ENCODE measurements around the genes AMPD1 and ATP1A1.

GRCh38 chr1:113811181-113811442 lies 1.2 kb downstream of the RSBN1 start:
- PRO-cap, result no peak
- RAMPAGE, long total RNA, 3 experiments, result no peak in any of the 3 experiments

DNA sequence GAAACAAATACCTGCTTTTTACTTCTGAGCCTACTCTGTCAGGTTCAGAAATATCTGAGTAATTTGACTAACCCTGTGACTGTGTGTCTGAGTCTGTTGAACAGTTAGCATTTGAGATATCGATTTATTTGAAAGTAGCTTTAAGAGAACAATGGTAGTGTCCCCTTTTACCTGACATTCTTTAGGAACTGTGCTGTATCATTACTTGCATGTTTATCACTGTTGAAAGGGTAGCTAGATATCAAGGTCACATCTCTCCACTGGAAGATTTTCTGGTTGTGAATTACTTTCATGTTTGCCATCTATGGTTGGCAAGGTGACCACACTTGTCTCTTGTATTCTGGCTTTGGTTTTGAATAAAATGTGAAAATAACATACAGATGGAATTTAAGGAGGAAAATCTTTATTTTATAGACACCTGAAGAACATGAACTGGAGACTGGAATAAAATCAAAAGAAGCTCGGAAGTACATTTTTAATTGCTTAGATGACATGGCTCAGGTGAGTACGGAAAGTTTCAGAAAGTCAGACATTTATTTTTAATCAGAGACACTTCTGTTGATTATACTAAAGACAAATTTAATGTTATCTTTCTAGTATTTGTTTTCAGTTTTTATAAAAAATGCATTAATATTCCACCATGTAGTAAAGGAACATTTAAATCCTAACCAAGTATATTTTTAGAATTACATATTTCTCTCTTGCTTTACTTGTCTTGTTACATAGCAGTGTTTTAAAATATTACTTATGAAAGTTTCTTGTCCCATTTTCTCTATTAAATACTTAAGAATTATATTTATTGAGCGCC lies 23.9 kb upstream of the OLFML3 start:
- PRO-cap, result no peak
- RAMPAGE, long total RNA, 3 experiments, result no peak in any of the 3 experiments

DNA sequence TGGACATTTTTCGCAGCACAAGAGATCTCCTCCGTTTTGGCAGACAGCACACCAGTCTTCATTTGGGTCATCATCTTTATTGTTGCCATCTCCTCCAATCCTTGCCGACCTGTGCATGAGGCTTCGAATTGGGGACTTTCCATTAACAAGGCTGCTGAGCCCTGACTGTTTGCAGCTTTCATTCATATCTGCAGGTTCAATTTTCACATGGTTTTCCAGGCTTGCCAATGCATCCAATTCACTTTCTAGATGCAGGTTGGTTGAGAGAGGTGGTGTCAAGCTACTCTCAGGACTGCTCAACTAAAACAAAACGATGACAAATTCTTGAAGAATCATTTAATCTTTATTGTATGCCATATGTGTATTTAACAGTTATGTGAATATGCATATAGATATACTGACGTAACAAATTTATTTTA lies 105.5 kb downstream of the TRIM33 start:
- PRO-cap, result no peak
- RAMPAGE, long total RNA, 3 experiments, result no peak in any of the 3 experiments

- PRO-cap, result no peak
- RAMPAGE, long total RNA, 3 experiments, result no peak in any of the 3 experiments
Measured at GRCh38 chr1:114588225-114588767, 6.9 kb upstream of the BCAS2 start.

GRCh38 chr1:114671808-114672316 lies 2.0 kb upstream of the DENND2C start:
- PRO-cap, result no peak
- RAMPAGE, long total RNA, 3 experiments, result no peak in any of the 3 experiments

DNA sequence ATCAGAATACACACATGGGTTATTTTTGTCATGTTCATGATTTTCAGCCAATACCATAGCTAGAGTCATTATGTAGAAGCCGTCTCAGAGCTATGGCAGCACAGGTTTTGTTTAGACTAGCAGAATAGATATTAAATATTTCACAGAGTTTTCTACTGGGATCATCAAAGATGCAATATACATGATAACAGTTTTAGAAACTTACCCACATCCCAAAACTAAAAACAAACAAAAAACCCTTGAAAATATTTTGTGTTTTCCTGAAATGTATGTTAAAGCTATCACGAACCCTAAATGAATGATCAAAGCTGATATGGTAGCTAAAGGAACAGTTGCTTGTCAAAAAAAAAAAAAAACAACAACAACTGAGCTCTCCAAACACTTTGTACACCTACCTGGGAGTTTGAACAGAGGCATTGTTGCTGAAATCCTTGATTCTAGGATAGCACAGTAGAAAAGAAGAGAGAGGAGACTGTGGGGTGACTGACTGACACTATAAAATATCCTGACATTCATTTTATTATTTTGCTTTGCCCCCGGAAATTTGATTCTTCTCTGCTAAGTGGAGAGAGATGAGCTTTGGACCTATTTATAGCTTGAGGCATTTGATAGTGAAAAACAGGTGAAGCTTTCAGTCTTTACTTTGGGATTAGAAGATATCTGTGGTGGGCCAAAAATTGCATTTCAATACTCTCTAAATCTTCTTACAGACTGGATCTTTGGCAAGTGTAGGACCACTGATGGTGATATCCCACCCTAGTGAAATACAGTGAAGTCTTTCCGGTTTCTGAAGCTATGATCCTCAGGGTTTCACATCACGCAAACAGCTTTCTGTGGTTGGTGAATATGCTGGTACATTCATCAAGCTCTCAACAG lies at the start of gene AMPD1:
TSS of gene AMPD1 (minus strand) at position 492 of the 876 bp plus-strand sequence.
- PRO-cap, result no peak
- RAMPAGE, long total RNA, 3 experiments, result no peak in any of the 3 experiments

DNA sequence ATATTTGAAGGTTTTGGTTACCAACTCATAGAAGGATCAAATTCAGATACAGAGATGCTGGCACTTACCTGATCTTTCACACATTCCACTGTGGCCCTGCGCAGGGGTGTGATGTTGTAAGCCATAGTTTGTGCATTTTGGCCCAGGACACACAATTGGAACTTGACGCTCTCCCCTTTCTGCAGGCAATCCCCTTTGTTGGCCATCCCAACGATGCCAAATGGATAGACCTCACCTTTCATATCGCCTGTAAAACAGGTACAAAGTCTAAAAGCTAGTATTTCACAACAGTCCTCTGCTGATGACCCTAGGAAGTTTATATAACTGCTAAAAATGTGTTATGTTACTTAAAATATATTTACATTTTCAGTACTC lies 3.9 kb upstream of the NRAS start:
- PRO-cap, result no peak
- RAMPAGE, long total RNA, 3 experiments, result start-site peak on the minus strand in 1 of 3 experiments, centred at position 262 of the sequence, 136 reads per replicate

DNA sequence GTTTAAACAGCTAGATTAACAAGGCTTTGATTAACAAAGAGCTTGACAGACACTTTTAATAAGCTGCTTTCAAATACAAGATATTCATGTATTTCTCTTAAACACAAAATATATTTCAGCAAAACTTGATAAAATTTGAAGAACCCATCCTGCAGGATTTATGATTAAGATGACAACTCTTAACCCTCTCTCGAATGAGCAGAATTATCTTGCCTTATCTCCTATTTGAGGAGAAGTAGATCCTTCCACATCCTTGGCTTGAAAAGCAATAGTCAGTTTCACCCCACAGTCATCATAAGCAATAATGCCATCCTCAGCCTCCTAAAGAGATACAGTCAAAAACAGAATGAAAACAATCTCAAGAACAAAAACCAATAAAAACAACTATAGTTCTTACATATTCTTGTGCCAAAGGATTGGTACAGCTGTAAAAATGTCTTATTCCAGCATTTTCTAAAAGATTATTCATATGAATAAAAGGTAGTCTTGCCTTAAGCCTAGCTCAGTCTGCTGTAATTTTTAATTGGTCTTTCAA lies 10.3 kb upstream of the NRAS start:
- PRO-cap, result no peak
- RAMPAGE, long total RNA, 3 experiments, result no peak in any of the 3 experiments

DNA sequence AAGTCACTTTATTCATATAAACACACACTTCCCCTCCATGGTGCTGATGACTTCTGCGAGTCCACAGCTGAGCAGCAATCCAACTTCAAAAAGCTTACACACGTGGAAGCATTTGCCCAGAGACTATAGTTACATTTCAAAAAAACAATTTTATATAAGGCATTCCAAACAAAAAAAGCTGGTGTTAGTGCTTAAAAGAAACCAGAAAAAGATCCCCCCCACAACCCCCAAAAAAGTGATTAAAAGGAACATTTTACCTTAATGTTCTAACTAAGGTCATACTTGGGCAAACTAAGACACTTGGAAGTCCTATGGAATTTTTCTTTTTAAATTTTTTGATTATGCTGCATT lies 20.4 kb upstream of the NRAS start:
- PRO-cap, result no peak
- RAMPAGE, long total RNA, 3 experiments, result no peak in any of the 3 experiments

DNA sequence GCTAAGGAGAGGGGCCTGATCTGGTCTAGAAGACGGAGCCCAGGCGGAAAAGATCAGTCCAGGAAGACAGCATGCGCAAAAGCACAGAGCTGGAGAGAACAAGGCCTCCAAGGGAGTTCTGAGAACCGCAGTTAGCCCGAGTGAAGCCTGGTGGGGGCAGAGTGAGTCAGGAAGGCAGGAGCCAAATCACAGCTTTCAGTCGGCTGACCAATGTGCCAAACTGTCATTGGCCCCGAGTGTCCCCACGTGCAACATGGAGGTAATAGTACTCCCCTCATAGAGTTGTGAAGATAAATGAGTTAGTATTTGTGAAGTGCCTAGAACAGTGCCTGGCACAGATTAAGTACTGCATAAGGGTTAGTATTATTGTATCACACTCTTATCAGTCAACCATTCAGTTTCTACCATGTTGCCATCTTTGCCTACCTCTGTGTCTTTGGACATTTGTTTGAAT lies 1.3 kb upstream of the TSPAN2 start:
- PRO-cap, result unidirectional peak, minus-strand start at position 83 of the sequence; unidirectional peak, minus-strand start at position 142 of the sequence
- RAMPAGE, long total RNA, 3 experiments, result no peak in any of the 3 experiments

DNA sequence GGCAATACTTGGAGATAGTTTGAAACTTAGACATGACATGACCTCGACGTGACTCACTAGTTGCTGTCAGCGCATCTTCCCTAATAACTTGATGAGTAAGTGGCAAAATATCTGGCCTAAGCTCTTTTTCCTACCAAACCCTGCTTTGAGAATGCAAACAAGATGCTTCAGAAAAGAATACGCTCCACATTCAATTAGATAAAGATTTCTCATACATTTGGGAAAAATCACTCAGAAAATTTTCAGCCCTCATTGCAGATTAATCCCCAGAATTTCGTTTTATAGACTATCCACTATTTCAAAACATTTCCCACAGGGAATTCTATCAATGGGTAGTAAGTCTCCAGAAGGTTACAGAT lies 79.6 kb upstream of the TSPAN2 start:
- PRO-cap, result bidirectional peak, plus-strand start at position 156 of the sequence, minus-strand start outside the sequence
- RAMPAGE, long total RNA, 3 experiments, result no peak in any of the 3 experiments

GRCh38 chr1:115189850-115190544 lies 100.7 kb upstream of the TSPAN2 start:
- PRO-cap, result no peak
- RAMPAGE, long total RNA, 3 experiments, result no peak in any of the 3 experiments

DNA sequence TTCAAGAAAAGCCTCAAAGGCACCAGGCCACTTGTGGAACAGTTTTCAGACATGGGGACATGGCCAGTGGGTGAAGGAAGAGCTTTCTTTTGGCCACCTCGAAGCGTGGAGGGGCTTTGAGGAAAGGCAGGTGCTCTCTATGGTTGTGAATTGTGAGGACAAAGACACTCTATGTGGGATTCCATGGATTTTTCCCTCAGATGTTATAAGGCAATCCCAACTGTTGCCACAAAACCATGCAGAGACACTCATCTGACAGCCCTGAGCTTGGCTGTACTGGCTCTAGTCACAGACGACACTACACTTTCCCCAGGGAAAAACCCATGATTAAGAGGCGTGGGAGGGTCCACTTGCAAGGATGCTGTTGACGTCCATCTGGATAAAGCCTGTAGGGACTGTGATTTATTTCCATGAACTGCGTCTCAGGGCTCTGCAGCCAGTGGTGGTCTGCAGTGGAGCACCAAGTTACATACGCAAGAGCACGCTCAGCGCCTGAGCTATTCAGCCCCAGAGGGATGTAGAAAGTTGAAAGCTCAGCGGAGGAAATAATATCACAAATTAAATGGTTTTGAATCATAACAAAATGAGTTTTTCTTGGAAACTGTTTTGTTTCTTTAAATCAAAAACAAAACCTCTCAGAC lies 71.4 kb downstream of the NGF start:
- PRO-cap, result no peak
- RAMPAGE, long total RNA, 3 experiments, result no peak in any of the 3 experiments

GRCh38 chr1:115325752-115326386 lies 12.2 kb downstream of the NGF start:
- PRO-cap, result bidirectional peak, plus-strand start at chr1:115326175, minus-strand start at chr1:115326008
- RAMPAGE, long total RNA, 3 experiments, result no peak in any of the 3 experiments

- PRO-cap, result no peak
- RAMPAGE, long total RNA, 3 experiments, result no peak in any of the 3 experiments
Measured at GRCh38 chr1:116358990-116359765, 13.9 kb upstream of the ATP1A1 start.

GRCh38 chr1:116373174-116373733 lies at the start of gene ATP1A1:
ATP1A1 (plus strand) TSS chr1:116373244.
- PRO-cap, result bidirectional peak, plus-strand start at chr1:116373244, minus-strand start at chr1:116373063; unidirectional peak, plus-strand start at chr1:116373605
- RAMPAGE, long total RNA, 3 experiments, result start-site peak on the plus strand in 2 of 3 experiments, at chr1:116373374-116373514 at its widest, 19 to 34 reads per replicate

DNA sequence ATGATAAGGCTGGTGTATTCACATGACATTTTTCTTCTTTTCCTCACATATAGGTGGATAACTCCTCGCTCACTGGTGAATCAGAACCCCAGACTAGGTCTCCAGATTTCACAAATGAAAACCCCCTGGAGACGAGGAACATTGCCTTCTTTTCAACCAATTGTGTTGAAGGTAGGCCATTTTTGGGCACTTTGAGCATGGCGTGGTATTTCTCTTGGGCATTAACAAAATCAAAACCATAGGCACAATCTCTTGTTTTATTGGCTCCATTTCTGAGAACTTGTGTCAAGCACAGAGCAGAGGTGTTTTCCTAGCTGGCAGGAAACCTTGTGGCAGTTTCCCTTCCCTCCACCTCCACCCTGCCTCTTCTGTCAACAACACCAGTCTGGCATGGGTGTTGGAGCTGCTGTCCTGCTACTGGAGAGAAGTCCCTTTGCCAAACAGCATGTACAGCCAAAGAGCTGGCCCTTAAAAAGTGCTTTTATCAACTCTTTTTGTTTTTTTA lies 15.9 kb downstream of the ATP1A1 start:
- PRO-cap, result no peak
- RAMPAGE, long total RNA, 3 experiments, result no peak in any of the 3 experiments

GRCh38 chr1:116476328-116476852 lies 94.4 kb downstream of the CD58 start:
- PRO-cap, result no peak
- RAMPAGE, long total RNA, 3 experiments, result no peak in any of the 3 experiments

DNA sequence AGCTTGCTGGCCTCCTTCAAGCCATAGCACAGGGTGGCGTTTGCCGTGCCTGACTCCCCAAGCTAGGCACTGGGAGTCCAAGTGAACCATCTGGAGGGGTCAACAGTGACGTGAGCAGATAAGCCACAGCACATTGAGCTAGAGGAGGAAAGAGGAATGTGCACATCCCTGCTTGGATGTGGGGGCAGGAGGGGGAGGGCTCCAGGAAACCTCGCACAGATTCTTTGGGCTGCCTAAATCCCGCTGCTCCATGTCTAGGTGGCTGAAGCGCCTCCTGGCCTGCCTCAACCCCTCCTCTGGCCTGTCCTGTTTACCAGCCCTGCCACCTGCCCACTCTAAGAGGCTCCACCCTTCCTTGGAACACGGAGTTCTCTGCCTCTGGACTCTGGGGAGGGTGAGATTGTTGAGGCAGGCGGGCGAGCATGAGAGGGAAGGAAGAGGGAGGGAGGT lies 86.9 kb downstream of the CD58 start:
- PRO-cap, result no peak
- RAMPAGE, long total RNA, 3 experiments, result no peak in any of the 3 experiments

GRCh38 chr1:116508708-116509163 lies 62.1 kb downstream of the CD58 start:
- PRO-cap, result no peak
- RAMPAGE, long total RNA, 3 experiments, result no peak in any of the 3 experiments